Left lung (tissue), 1 donor: ENCODE data around the genes BLMH, CPD, NF1 and OMG.

GRCh38 chr17:30228561-30229467 lies 6.7 kb downstream of the SLC6A4 start:
- PRO-cap = no peak

- PRO-cap = no peak
Measured at GRCh38 chr17:30287560-30288051, 4.1 kb downstream of the BLMH start.

- PRO-cap = bidirectional peak, plus-strand start at chr17:30292078, minus-strand start at chr17:30291943
Measured at GRCh38 chr17:30291543-30292638, at the start of gene BLMH. BLMH (minus strand) TSS chr17:30291944.

DNA sequence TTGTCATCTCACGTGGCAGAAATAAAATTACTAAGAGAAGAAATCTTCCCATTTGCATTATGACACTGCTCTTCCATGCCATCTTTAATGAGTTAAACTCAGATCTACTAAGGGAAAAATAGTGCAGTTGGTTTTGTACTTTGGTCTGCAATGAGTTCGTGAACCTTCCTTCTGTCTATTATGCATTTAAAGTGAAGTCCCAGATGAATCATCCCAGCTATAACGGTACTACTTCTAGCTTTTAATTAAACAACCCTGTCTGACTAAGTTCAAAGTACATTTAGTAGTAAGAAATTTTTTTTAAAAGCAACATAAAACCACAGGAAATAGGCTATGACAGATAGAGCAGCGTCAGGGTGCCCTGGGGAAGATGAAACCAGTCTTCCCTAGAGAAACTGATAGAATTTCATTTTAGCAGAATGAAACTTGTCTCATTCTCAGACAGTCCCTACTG lies 1.8 kb downstream of the TMIGD1 start:
- PRO-cap = no peak

DNA sequence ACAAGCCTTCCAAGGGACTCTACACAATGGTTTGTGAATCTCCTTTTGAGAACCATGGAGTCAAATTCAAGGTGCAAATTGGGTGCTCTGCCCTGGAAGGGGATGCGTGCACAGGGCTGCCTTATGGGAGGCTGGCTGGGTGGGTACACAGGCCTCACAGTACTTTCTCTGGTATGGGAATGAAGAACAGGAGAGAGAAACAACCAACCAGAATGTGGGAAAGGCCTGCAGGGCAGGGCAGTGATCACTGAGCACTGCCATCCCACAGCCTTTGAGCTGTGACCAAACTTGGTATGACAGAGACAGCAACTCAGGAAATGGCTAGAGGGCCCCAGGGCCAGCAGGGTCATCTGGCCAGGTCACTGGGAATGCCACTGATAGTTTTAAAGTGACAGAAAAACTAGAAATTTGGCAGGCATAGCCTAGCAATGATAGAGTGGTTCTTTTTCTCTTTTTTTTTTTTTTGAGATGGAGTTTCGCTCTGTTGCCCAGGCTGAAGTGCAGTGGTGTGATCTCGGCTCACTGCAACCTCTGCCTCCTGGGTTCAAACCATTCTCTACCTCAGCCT lies 3.8 kb upstream of the TMIGD1 start:
- PRO-cap = no peak

GRCh38 chr17:30376231-30377267 lies 2.2 kb upstream of the CPD start:
- PRO-cap = no peak

DNA sequence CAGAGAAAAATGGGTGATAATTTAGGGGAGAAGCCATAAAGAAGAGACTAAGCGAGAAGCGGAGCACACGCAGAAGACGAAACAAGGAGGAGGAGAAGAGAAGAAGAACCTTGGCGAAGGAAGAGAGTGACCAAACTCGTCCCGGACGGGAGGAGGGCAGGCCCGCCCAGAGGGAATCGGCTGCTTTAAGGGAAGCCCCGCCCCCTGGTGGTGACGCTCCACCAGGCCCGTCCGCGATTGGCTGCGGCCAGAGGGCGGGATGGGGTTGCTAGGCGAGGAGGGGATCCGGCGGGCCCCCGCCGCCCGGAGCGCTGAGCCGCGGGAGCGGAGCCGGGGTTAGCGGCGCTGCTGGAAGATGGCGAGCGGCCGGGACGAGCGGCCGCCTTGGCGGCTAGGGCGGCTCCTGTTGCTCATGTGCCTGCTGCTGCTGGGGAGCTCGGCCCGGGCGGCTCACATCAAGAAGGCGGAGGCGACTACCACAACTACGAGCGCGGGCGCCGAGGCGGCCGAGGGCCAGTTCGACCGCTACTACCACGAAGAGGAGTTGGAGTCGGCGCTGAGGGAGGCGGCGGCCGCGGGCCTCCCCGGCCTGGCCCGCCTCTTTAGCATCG lies at the start of gene CPD:
Gene CPD, plus strand, starts transcription at position 302 of the 611 bp plus-strand sequence.
- PRO-cap = bidirectional peak, plus-strand start at position 342 of the sequence, minus-strand start at position 78 of the sequence

DNA sequence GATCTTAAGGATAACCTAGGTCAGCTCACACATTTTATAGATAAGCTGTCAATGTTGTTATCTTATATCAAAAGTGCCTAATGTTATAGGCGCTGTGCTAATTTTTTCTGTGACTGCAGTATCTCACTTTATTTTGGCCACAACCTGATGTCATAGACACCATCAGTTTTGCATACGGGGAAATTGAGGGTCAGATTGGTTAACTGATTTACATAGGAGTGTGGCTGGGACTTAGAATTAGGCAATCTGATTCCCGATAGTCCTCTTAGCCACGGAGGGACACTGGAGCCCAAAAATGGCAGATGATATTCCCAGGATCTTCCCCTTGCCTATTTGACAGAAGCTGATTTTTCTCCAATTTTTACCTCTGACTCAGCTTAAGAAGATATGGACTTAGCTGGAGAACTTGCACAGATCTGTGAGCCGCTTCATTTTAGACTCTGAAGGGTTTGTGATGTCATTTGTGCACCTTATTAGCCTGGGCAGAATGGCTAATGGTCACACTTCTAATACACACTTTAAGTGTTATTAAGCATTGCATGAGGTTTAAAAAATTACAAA lies 1.4 kb downstream of the CPD start:
- PRO-cap = no peak

DNA sequence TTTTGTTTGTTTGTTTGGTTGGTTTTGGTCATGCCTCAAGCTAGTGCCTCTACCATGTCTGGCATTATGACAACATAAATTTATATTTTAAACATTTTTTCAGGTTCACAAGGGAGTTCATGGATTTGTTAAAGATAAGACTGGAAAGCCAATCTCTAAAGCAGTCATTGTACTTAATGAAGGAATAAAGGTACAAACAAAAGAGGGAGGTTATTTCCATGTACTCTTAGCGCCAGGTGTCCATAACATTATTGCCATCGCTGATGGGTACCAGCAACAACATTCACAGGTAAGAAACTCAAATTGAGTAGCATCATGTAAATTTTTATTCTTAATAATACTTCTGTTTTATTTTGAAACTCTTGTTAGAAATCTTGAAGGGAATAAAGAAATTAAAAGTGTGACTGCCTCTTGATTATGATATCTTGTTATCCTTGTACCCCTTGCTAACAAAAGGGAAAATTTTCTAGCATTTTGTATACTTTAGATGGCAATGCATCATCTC lies 15.4 kb upstream of the GOSR1 start:
- PRO-cap = no peak

DNA sequence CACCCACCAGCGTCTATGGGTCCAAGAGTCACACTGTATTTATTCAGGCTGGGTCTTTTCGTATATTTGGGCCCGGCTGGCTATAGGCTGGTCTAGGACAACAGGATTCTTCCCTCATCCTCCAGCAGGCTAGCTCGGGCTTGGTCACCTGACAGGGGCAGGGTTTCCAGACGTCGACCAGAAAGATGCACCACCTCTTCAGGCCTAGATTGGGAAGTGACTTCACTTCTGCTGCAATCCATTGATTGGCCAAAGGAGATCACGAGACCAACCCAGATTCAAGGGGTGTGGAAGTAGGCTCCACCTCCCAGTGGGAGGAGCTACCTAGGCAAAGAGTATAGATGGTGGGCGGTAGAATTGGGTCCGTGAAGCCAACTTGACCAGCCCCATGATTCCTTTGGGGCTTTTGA lies 167.5 kb downstream of the GOSR1 start:
- PRO-cap = no peak

GRCh38 chr17:30710034-30711207 lies 114.1 kb downstream of the CRLF3 start:
- PRO-cap = bidirectional peak, plus-strand start at chr17:30710131, minus-strand start at chr17:30710105

GRCh38 chr17:30769774-30770328 lies 54.6 kb downstream of the CRLF3 start:
- PRO-cap = no peak

GRCh38 chr17:30950462-30951122 lies 20.2 kb upstream of the RNF135 start:
- PRO-cap = bidirectional peak, plus-strand start at chr17:30950954, minus-strand start at chr17:30950775

GRCh38 chr17:31094837-31095742 lies at the start of gene NF1:
NF1 (plus strand) TSS chr17:31094977.
- PRO-cap = bidirectional peak, plus-strand start at chr17:31094977, minus-strand start at chr17:31094811; bidirectional peak, plus-strand start at chr17:31095648, minus-strand start at chr17:31095475

DNA sequence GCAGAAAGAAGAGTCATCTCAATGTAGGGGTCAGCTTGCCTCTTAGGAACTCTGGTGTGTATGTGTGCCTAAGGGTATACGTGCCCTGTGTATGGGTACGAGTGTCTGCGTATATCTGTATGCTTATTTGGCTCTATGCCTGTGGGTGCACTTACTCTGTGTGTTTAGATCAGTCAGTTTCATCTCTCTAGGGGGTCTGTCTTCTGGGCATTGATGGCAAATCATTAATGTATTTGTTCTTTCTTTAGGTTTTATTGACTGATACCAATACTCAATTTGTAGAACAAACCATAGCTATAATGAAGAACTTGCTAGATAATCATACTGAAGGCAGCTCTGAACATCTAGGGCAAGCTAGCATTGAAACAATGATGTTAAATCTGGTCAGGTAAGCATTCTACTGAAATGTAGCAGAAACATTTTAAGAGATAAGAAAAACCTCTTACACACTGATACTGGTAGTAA lies 67.4 kb downstream of the OMG start:
- PRO-cap = no peak

GRCh38 chr17:31296926-31297452 lies at the start of gene OMG:
OMG (minus strand) TSS chr17:31297239.
- PRO-cap = no peak

DNA sequence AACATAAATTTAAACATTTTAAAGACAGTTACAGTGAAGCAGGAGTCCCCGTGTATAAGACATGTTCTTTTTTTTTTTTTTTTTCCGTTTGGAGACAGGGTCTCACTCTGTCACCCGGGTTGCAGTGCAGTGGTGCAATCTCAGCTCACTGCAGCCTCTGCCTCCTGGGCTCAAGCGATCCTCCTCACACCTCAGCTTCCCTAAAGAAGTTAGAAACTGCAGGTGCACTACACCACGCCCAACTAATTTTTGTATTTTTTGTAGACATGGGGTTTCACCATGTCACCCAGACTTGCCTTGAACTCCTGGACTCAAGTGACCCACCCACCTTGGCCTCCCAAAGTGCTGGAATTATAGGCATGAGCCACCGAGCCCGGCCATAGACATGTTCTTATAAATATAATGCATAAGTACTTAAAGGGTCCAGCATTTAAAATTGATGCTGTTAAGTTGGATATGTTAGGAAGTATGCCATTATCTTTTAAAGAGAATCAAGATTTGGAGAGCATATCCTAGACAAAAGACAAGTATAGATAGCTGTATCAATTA lies 2.9 kb downstream of the EVI2B start:
- PRO-cap = bidirectional peak, plus-strand start at position 203 of the sequence, minus-strand start at position 202 of the sequence

- PRO-cap = no peak
Measured at GRCh38 chr17:31320911-31321229, 552 bp downstream of the EVI2A start.

DNA sequence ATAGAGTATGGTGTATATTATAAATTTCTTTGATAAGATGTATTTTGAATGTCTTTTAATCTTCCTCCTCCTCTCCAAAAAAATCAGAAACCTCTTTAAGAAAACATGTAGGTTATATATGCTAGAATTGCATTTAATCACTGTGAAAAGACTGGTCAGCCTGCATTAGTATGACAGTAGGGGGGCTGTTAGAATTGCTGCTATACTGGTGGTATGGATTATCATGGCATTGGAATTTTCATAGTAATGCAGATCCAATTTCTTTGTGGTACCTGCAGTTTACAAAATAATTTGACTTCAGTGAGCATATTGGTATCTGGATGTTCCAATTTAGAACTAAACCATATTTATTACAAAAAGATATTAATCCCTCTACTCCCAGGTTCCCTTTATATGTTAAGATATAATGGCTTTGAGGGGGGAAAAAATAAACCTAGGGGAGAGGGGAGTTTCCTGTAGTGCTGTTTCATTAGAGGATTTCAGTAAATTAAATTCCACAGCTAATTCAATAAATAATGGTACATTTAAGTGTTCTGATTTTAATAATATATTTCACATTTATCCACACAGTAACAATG lies 16.2 kb upstream of the RAB11FIP4 start:
- PRO-cap = no peak

DNA sequence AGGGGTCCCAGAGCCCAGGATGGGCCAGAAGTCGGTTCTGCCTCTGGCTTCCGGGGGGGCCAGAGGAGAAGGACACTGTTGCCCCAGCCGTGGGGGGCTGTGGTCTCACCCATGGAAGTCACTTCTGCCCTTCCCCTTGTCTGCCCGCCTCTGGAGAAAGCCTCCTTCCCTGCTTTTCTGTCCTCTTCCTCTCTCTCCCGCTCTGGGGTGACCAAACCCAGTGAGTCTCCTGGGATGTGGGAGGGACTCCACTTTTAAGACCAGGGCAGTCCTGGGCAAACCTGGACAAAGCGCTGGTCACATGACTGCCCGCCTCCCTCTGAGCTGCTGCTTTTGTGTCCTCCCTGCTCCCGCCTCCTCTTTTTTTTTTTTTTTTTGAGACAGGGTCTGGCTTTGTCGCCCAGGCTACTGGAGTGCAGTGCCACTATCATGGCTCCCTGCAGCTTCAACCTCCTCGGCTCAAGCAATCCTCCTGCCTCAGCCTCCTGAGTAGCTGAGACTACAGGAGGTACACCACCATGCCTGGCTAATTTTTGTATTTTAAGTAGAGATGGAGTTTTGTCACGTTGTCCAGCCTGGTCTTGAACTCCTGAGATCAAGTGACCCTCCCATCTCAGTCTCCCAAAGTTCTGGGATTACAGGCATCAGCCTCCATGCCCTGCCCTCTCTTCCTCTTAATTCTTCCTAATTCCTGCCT lies 40.7 kb downstream of the RAB11FIP4 start:
- PRO-cap = no peak